Skeletal muscle satellite cell (primary cell): ENCODE results near the gene DDX41.

DNA sequence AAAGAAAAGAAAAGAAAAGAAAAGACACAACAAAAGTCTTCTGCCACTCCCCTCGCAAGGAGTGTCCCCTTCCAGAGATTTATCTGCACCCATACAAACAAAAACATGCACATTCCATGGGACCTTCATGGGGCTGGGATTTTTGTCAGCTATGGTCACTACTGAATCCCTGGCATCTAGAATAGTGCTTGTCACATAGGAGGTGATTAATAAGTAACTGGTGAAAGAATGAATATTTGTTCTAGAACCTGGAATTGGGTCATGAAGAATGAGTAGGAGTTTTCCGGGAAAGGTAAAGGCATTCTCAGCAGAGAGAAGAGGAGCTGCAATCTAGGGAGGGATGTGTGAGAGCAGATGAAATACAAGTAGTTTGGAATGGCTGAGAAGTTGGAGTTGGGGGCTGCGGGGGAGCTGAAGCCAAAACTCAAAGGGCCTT lies 2.8 kb upstream of the LMAN2 start:
- CAGE, long polyA plus RNA: no peak

- CAGE, long polyA plus RNA: no peak
Observed at GRCh38 chr5:177403272-177404272, 3.1 kb upstream of the PFN3 start.

DNA sequence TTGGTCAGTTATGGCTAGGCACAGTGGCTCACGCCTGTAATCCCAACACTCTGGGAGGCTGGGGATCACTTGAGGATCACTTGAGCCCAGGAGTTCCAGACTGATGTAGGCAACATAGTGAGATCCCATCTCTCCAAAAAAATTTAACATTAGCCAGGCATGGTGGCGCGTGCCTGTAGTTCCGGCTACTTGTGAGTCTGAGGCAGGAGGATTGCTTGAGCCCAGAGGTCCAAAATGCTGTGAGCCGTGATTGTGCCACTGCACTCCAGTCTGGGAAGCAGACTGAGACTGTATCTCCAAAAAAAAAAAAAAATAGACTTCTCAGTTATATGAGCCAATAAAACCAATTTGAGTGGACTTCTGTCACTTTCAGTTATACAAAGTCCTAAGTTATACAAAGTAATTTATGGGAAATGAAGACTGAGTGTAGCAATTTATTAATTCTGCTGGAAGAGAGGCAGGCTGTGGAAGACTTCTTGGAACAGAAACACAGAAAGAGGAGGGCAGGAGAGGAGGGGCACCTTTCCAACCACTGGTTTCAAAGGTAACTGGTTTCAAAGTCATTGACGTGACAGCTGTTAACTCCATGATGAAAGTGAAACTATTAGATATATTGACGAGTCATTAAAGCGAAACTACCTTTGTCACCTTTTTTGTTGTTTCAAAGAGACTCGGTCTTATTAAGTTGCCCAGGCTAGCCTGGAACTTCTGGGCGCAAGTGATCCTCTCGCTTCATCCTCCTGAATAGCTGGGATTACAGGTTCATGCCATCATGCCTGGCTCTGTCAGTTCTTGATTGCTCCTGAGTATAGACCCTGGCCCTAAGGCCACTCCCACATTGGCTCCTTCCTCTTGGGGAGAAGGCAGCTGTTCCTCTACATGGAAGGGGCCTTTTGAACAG lies 3.0 kb upstream of the F12 start:
- CAGE, long polyA plus RNA: no peak

DNA sequence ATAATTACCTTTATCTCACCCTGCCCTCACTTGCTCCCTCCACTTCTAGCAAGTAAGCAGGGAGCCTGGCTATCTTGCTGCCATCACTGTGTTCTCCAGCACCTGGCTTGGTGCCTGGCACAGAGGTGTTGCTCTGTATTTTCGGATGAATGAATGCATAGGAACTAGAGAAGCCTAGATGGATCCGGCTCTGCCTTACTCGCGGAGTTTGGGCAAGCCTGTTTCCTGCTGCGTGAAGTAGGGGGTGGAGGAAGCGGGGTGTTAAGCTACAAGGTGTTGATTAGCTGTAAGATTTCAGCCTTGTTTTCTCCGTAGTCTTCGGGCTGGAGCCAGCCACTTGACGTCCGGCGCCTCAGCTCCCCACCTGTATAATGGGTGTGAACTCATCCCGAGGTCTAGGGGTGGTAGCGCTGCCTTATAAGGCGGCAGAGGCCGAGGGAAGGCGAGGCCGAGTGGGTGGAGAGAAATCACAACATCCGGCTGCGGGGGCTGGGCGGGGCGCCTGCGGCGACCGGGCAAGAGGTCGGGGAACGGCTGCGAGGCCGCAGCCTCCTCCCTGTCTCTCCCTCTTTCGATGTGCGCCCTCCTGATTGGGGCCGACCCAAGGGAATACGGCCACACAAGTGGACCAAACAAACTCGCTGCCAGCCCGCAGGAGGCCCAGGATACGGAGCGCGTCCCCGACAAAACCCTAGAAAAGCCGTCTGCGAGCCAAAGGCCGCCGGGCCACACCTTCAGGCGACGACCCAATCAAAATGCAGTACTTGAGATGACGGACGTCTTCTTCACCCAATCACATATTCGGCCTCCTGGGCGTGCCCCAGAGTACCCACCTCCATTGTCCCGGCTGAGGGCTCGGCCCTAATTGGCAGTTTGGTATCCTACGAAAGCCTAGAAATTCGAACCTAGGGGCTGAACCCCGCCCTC lies 668 bp upstream of the GRK6 start:
- CAGE, long polyA plus RNA: no peak

DNA sequence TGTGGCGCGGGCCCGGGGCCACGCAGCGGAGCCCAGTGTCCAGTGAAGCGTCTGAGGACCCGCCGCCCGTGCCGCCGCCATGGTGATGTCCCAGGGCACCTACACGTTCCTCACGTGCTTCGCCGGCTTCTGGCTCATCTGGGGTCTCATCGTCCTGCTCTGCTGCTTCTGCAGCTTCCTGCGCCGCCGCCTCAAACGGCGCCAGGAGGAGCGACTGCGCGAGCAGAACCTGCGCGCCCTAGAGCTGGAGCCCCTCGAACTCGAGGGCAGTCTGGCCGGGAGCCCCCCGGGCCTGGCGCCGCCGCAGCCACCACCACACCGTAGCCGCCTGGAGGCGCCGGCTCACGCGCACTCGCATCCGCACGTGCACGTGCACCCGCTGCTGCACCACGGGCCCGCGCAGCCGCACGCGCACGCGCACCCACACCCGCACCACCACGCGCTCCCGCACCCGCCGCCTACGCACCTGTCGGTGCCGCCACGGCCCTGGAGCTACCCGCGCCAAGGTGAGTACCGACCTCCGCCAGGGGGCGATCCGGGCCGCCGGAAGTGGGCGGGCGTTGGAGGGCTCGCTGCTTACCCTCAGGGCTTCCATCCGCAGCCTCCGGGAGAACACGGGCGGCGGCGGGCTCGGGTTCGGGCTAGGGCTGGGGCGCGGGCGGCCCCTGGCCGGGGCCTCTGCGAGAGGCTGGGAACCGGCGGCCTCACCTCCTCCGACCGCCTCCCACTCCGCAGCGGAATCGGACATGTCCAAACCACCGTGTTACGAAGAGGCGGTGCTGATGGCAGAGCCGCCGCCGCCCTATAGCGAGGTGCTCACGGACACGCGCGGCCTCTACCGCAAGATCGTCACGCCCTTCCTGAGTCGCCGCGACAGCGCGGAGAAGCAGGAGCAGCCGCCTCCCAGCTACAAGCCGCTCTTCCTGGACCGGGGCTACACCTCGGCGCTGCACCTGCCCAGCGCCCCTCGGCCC lies 8.7 kb downstream of the PRR7 start:
- CAGE, long polyA plus RNA: no peak

GRCh38 chr5:177483851-177484524 lies 10.6 kb upstream of the DBN1 start:
- CAGE, long polyA plus RNA: no peak

DNA sequence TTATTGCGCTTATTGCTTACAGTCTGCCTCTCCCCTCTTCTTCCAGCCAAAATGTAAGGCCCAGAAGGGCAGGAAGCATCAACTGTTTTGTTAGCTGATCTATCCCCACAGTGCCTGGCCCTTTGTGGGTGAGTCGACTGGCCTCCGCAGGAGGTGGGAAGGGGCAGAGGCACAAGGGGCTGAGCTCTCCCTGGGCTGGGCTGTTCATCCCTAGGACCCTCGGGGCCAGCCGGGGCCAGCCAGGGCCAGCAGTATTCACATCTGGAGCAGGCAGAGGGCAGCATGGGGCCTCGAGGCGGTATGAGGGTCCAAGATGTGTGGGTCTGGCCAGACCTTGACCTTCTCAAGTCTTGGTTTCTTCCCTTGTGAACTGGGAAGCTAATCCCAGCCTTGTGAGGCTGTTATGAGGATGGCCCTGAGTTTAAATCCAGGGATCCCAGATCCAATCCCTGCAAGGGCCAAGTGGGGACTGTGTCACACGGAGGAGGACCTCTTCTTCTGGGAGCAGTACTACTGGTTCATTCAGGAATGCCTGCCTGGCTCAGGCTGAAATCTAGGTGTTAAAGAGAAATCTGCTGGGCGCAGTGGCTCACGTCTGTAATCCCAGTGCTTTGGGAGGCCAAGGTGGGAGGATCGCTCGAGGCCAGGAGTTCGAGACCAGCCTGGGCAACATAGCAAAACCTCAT lies 11.8 kb upstream of the DBN1 start:
- CAGE, long polyA plus RNA: no peak

DNA sequence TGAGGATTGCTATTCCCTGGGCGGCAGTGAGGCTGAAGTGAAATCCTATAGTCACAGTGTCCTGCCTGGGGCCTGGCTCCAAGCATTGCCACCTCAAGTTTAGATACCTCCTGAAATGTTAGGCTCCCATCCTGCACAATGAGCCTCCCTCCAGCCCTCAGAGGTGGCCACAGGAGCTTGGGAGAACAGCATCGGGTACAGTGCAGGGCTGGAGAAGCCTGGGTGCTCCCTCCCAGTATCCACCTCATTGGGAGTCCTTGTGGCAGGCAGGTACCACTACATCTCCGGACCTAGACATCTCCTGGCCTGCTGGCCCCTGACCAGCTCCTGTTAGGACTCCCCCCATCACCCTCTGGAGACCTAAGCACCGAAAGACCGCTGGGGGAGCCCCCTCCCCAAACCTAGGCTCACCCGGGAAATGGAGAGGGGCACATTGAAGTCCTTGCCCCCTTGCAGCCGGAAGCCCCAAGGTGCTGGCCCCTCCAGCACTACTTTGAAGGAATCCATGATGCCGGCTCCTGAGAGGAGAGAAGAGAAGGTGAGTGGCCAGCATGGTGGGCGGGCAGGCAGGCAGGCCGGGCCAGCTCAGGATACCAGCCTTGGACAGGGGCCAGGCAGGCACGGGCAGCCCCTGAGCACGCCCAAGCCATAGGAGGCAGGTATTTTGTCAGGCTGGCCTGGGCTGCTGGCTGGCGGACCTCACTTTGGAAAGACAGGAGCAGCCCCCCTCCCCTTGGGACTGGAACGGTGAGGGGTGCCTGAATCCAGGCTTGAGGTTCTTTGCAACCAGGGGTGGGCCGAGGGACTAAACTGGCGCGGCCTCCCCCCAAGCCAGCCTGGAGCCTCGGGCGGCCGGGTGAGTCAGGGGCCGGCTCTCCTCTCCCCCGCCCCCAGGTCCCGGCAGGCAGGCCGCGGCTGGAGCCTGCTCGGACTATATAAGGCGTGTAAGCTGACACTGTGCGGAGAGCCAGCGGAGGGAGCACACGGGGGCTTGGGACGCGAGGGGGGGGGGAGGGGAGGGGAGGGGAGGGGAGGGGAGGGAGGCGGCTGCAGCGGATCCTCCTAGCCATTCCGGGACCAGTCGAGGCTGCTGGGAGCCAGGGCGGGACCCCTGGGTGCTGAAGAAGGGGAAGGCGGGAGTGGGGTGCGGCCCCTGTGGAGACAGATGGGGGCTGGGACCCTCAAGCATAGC lies 1.0 kb downstream of the PDLIM7 start:
- CAGE, long polyA plus RNA: start-site peak on the minus strand centred at position 814 of the sequence, 108 bp wide, 130 and 266 reads in 2 replicates

GRCh38 chr5:177516860-177517860 lies at the start of gene DDX41:
DDX41 (minus strand) TSS chr5:177516961.
- CAGE, long polyA plus RNA: start-site peak on the minus strand at chr5:177516907-177516962, 608 and 509 reads in 2 replicates

- CAGE, long polyA plus RNA: no peak
Observed at GRCh38 chr5:177603711-177604826, 4.1 kb downstream of the B4GALT7 start.

DNA sequence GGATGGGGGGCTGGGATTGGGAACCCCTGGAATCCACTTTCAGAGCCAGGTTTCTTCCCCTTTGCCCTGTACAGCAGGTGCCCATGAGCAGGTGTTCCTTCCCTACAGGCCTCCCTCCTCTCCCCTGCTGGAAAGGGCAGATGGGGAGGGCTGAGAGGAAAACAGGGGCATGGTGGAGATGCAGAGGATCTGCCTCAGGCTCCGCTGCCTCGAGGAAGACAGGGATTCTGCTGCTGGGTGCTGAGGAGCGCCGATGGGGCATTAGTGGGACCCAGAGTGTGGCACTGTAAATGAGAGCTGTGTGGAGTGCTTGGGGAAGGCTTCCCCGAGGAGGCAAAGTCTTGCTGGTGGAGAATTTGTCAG lies 12.1 kb downstream of the B4GALT7 start:
- CAGE, long polyA plus RNA: no peak

DNA sequence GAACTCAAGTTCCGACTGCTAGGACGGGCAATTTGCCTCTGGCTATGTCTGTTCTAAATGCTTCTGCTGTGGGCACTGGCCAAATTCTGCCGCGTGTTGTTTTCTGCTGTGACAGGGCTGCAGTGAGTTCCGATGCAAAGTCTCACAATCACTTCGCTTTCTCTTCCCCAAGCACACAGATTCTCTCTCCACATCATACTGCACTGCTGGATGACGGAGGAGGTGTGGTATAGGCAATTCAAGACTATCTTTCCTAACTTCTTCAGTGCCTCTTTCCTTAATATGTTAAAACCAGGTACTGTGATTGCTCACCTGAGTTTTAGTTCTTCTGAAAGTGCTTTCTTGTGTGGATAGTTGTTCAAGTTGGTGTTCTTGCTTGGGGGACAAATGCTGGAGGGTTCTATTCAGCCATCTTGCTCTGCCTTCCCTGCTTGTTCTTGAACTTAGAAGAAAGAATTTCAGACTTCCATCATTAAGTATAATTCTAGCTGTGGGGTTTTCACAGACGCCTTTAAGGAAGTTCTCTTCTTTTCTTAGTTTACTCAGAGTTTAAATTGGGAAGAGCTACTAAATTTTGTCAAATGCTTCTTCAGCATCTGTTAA lies 41.7 kb downstream of the B4GALT7 start:
- CAGE, long polyA plus RNA: no peak

DNA sequence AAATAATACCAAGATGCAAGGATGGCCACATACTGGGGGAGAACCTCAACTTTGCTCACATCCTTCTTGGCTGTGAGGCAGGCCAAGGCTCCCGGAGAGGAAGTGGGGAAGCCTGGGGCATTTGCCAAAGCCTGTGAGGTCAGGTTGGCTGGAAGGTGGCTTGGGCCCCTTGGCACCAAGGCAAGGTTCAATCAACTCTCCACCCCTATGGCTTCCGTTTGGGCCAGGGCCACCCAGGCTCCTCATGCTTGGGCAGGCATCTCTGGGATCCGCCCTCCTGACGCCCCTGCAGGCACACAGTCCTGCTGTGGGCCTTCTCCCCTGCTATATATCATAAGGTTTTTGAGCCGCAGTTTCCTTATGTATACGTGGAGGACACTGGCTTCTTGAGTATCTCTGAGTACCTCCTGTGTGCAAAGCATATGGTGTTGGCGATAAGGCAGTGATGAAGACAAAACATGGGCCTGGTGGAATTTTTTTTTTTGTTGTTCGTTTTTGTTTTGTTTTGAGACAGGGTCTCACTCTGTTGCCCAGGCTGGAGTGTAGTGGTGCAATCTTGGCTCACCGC lies 3.5 kb upstream of the RMND5B start:
- CAGE, long polyA plus RNA: no peak

- CAGE, long polyA plus RNA: no peak
Observed at GRCh38 chr5:178205284-178206231, 1.2 kb downstream of the HNRNPAB start.

DNA sequence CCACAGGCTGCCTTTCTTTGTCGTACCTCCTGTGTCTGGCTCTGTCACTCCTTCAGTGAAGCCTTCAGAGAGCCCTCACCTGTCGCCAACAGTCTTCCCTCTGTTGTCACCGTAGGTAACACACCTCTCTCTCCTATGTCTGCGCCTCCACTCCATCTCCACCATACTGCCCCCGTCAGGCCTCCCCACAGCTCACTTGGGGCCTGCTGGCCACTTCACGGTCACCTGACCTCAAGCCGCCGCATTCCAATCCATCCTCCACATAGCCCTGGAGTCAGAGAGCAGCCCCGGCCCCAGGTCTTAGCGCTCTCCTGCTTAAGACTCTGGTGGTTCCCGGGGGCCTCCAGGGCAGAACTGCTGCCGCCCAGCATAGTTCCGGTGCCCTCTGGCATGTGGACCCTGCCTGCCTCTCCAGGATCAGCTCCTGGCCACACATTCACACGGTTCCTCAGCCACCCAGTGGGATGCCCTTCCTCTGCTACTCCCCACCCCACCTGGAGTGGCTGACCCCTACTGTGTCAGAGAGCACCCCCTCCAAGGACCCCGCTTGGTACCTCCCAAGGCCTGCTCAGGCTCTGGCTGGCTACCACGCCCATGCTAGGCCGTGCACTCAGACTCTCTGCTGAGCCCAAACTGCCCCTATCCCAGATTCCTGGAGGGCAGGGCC lies 8.8 kb downstream of the PHYKPL start:
- CAGE, long polyA plus RNA: no peak

- CAGE, long polyA plus RNA: no peak
Observed at GRCh38 chr5:178330643-178331158, 98.1 kb upstream of the PHYKPL start.

- CAGE, long polyA plus RNA: no peak
Observed at GRCh38 chr5:178434706-178435119, 155.5 kb downstream of the COL23A1 start.

DNA sequence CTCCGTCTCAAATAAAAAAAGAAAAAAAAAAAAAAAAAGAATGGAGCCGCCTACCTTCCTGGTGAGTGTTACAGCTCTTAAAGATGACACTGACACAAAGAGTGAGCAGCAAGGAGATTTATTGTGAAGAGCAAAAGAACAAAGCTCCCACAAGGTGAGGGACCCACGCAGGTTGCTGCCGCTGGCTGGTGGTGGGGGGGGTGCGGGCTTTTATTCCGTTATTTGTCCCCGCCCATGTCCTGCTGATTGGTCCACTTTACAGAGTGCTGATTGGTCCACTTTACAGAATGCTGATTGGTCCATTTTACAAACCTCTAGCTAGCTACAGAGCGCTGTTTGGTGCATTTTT lies 27.7 kb downstream of the COL23A1 start:
- CAGE, long polyA plus RNA: no peak

- CAGE, long polyA plus RNA: no peak
Observed at GRCh38 chr5:178625984-178626936, 590 bp downstream of the CLK4 start.

- CAGE, long polyA plus RNA: no peak
Observed at GRCh38 chr5:178804027-178804527, 55.7 kb upstream of the ZNF354B start.